WTC11 (cell line): ENCODE measurements around a stretch of chr12.

DNA sequence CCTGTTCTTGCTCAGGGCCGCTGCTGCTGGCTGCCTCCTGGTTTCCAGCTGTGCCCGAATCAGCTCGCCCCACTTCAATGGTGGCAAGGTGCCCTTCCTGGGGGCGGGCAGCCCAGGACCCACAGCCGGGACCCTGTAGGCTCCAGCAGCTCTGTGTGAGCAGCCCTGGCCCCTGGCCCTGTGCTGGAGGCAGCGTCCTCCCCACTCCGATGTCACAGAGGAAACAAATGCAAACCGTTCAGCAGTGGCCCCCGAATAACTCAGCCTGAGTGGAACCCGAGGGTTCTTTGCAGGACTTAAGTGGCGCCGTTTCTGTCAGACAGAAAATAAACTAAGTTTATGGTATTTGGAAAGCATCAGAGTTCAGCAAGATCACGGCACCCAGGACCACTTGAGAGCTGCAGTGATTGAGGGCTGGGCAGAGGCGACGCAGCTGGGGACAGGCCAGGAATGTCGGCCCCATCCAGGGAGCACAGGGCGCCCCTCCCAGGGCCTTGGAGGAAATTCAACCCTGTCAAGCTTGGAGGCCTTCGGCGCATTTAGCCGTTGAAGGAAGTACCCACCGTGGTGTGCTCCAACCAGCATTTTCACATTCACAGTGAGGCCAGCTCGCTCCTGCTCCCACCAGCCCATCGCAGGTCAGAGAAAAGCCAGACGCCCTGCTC lies 55.9 kb downstream of the GALNT9 start:
- PRO-cap, result no peak

DNA sequence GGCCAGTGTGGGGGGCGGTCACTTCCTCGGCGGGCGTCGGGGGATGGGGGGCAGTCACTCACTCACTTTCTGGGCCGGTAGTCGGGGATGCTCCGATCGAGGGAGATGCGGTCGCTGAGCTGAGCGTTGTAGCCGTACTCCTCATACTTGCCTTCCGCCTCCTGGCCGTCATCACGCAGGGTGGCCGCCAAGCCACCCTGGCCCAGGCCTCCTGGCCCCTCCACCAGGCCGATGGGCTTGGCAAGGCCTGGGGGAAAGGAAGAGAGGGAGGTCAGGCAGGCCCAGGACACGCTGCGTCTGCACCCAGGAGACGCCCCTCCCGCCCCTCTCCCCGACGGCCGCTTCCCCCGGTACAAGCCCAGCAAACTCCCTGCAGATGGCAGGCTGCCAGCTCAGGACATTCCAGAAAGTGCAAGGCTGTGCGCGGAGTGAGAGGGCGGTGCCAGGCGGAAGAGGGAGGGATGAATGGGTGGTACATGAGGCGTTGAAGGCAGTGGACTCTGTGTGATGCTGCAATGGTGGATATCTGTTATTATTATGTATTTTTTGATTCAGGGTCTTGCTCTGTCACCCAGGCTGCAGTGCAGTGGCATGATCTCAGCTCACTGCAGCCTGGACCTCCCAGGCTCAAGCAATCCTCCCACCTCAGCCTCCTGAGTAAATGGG lies 43.1 kb downstream of the GALNT9 start:
- PRO-cap, result no peak

DNA sequence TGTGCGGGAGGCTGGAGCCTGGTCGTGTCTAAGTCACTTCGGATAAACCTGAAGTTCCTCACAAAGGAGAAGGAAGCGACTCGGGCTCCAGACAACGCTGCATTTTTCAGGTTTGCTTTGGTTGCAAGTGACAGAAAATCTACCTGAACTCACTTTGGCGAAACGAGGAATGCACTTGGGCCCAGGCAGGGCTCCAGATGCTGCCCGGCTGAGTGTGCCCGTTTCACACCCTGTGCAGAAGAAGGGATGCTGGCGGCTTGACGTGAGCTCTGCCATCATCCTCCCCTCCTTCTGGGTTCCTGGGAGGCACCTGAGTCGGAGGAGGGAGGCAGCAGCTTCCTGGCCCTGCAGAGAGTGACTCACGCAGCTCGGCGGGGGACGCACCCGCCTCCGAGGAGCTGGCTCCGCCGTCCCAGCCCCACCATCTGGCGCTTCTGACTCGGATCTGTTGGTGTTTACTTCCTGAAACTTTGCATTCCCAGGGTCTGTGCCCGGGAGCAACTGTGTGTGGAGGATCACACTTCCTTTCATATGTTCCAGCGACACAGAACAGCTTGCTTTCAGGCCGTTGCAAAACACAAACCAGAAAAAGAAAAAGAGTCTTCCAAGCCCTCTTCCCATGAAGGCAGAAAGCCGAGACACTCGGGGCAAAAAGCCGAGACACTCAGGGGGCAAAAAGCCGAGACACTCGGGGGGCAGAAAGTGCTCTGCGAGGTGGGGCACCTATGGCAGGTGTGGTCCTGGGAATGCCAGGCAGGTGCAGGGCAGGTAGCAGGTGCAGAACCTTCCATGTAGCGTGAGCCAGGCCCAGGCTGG lies 27.3 kb upstream of the GALNT9 start:
- PRO-cap, result no peak

DNA sequence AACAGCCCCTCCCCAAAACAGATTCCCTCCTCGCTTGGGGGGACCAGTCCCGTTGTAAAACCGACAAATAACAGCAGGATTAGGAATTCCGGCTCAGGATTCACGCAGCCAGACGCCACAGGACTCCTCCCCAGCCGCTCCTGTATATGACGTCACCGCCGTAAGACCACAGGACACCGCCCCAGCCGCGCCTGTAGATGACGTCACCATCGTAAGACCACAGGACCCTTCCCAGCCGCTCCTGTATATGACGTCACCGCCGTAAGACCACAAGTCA lies 44.1 kb upstream of the FBRSL1 start:
- PRO-cap, result unidirectional peak, minus-strand start at position 72 of the sequence; bidirectional peak, plus-strand start outside the sequence, minus-strand start at position 144 of the sequence

DNA sequence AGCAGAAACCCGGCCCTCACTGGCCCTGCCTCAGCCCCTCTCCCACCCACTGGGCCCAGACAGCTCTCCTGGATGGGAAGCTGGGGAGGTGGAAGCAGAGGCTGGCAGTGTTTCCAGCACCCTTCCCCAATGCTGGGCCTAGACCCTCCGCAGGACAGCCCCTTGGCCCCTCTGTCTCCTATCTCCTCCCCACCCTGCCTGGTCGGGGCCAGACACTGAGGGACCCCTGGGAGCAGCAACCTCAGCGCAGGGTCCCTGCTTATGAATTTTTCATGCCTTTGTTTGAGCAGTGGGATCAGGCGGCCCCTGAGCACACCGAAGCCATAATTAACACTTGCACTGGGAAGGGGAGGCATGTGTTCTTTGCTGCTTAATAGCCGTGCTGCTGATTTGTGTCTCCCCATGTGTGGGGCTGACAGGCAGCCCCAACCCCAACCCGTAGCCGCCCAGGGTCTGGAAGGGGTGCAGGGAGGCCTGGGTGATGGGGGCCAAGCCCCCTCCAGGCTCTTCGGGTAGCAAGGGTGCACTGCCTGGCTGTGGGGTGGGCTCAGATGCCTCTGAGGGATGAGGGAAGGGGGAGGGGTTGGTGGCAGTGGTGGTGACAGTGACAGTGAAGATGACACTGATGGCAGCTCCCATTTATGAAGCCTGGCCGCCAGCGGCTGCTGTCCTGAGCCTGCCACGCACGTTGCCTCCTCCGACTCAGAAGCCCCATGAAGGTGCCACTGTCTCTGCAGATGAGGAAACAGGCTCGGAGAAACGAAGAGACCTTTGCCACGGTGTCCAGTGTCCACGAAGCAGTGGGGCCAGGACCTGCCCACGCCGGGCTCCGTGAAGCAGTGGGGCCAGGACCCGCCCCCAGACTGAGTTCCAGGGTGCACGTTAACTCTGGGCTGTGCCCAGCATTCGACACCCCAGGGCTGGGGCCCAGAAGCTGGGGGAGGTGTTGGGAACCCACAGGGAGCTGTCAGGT lies 52.9 kb downstream of the FBRSL1 start:
- PRO-cap, result no peak

- PRO-cap, result no peak
Measured at GRCh38 chr12:132581884-132582359, 28.5 kb downstream of the LRCOL1 start.

DNA sequence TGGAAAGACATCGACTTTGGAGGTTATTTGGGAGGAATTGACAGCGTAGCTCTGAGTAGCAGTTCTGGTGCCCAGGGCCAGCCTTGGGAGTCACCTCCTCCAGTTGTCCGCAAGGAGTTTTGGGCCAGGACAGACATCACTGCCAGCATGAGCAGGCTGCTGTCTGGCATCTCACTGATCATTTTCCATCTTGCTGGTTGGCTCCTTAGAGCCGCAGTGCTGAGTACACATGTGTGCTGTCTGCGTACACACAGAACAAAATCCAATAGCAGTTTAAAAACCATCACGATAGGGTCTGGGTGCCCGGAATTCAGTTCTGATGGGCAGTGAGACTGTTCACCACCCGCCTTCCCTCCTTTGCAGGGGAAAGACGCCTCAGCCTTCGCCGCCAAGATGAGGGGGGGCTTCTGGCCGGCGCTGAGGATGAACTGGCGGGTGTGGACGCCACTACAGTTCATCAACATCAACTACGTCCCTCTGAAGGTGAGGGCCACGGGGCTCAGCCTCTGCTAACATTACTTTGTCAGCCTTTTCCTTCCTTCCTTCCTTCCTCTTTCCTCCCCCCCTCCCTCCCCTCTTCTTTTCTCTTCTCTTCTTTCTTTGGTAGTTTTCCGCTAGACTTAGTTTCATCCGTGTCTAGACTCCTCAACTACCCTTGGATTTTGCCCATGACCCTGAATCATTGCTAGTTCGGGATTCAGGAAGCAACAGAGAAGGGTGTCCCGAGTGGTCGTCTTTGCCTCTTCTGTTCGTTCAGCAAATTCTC lies 9.6 kb upstream of the PGAM5 start:
- PRO-cap, result no peak

DNA sequence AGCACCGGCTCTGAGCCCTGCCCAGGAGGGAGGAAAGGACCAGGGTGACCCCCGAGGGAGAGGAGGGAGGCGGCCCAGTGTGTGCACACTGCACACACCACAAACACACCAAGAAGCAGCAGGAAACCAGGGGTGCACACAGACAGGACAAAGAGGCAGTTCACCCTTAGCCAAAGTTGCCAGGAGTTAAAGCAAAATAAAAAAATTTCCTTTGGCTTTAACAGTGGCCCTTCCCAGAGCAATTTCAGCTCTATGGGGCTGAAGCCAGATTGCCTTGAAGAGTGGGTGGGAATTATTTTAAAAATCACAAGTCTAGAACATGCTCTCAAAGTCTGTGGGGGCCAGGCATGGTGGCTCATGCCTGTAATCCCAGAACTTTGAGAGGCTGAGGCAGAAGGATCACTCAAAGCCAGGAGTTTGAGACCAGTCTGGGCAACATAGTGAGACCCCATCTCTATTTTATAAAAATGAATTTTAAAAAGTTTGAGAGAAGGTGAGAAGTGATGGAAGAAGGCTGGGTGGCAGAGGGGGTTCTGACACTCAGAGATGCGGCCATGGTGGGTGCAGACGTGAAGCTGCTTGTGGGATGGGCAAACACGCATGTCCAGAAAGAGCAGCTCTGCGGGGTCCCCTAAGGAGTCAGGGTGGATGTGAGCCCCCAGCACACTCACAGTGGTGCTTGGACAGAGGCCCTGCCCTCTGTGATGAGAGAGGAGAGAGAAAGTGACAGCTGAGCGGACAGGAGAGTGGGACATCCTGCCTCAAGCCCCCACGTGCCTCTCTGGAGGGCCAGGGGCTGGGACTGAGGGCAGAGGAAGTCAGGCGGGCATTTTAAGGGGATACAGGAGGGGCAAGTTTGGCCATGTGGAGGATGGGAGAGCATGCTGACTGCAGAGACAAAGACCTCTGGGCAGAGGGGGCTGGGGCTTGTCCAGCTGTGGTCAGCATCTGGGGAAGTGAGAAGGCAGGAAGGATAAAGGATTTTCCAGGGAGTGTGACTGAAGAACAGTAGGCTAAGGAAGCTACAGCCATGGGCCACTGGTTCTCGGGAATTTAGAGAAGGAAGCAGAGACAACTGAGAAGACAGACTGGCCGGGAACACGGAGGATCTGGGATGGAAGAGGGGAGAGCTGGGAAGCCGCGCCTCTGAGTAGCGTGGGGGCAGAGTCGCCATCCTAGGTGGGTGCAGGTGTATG lies 7.4 kb upstream of the PGAM5 start:
- PRO-cap, result no peak

DNA sequence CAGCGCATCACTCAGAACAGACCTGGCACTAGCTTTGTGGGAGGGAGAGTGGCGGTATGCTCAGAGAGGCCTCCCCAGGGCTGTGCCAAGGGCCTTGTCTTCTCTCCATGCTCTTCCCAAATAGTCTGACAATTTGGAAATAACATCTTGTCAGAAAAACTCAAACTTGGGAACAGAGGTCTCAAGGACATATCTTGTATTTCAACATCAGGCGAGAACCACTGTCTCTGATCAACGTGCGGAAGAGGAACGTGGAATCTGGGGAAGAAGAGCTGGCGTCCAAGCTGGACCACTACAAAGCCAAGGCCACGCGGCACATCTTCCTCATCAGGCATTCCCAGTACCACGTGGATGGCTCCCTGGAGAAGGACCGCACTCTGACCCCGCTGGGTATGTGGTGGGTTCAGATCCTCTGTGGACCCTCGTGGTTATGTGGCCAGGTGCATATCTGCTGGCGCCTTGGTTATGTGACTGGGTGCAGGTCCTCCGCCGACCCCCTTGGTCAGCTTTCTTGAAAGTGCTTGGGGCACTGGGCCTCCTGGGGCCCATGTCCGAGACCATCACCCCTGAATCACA lies 4.1 kb downstream of the PGAM5 start:
- PRO-cap, result no peak

GRCh38 chr12:132726122-132727218 lies 15.8 kb downstream of the PGAM5 start:
- PRO-cap, result no peak

DNA sequence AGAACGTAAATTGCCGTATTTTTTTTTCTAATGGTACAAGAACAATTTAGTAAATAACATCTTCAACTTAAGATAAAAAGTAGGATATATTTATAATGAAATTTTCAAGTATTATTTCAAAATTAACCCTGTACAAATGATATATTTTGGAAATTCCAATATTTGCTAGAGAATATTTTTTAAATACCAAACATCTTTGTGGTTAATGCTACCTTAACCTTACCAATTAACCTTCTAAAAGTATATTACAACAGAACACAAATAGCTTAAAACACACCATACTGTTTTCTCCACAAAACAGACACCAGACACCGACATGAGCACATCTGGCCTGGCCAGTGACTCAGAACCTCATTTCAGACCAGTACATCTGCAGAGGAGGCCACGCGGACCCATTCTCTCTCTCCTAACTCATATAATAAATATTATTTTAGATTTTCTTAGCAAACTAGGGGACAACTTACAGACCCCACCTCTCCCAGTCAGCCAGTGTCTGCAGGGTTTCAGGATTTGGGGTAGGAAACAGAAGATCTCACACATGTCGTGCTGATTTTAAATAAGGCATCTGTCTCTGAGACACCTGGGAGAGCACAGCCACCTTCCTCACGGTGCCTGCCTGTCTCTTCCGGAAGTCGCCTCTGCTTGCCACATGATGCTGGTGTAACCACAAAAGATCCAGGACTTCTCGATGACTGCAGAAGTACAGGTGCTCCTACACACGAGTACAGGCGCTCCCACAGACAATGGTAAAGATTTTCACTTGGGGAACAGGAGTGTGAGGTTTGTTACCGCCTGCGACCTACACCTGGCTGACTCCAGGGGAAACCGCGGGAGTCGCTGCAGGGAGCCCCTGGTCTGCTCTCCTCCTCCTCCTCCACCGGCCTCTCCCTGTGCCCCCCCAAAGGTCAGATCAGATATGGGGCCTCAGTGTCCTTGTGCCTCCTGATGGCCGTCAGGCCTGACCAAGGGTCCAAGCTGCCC lies 9.6 kb upstream of the ANKLE2 start:
- PRO-cap, result no peak

DNA sequence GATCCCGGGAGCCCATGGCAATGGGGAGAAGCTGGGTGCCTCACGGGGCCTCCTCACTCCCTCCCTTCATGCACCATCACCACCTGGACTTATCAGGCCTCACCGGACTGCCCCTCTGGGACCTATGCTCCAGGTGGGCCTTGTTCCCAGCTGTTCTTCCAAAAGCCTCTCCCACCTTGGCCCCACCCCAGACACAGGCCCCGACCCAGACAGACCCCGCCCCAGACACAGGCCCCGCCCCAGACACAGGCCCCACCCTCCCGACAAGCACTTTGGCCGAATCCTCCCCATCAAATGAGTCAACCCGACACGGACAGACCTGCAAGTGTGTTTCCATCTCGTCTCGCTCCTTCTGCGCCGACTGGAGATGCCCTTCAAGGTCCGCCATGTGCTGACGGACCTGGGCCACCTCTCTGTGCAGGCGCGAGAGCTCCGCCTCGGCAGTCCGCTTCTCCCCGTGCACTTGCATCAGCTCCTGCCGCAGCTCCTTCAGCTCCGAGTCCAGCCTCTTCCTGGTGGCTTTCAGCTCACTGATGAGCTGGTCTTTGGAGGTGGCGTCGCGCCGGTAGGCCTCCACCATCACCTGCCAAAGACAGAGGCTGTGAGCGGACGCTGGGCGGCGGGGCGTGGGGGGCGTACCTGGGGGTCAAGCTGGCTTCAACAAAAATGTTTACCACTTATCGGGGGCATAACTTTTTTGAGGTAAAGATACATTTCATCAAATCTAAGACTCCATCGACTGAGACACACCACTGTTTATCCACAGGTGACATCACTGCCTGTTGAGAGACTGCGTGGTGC lies 27.3 kb upstream of the ANKLE2 start:
- PRO-cap, result no peak

DNA sequence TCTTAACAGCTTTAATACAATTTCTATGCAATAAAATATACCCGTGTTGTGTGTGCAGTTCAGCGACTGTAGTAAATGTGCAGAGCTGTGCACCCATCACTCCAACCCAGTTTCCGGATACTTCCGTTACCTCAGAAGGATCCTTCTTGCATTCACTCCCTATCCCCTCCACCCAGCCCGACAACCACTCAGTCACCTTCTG lies 4.0 kb upstream of the GOLGA3 start:
- PRO-cap, result no peak

- PRO-cap, result no peak
Measured at GRCh38 chr12:133057308-133057973, 20.1 kb downstream of the ZNF84 start.